Melanocyte of skin (primary cell): ENCODE results near the genes DNAH9 and COX10.

DNA sequence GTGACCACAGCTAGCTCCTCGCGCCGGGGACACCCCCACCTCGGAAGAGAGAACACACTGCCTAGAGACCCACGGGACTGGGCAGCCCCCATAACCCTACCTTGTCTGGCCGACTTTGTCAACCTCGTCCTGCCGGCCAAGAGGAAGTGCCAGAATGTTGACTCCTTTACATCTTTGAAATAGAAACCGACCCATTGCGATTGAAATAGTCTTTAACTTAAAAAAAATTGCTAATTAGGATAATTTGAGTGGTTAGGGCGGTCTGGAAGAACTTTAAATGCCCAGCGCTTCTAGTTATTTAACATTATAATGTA, 403 bp downstream of the ADPRM start:
- CAGE, long polyA plus RNA, 2 experiments: no peak in any of the 2 experiments

GRCh38 chr17:10756684-10757403, 27.0 kb upstream of the TMEM220 start:
- CAGE, long polyA plus RNA, 2 experiments: no peak in any of the 2 experiments

DNA sequence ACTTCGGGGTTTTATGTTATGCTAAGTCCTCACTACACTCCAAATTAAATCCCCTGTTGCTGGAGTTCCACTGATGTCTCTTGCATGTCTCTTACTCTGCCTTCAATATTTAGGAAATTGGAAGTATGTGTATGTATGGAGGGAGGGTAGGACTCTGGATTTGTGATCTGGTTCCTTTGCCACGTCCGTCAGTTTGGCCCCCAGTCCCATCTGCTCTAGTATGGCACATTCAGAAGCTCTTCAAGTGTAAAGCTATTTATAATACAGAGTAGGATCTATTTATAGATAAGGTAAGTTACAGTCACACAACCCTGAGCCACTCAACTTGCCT, 19.1 kb downstream of the TMEM238L start:
- CAGE, long polyA plus RNA, 2 experiments: no peak in any of the 2 experiments

GRCh38 chr17:10812561-10813077, 8.7 kb upstream of the TMEM238L start:
- CAGE, long polyA plus RNA, 2 experiments: no peak in any of the 2 experiments

GRCh38 chr17:11598171-11598783, at the start of gene DNAH9:
Gene DNAH9 (plus strand): TSS chr17:11598470.
- CAGE, long polyA plus RNA, 2 experiments: no peak in any of the 2 experiments

DNA sequence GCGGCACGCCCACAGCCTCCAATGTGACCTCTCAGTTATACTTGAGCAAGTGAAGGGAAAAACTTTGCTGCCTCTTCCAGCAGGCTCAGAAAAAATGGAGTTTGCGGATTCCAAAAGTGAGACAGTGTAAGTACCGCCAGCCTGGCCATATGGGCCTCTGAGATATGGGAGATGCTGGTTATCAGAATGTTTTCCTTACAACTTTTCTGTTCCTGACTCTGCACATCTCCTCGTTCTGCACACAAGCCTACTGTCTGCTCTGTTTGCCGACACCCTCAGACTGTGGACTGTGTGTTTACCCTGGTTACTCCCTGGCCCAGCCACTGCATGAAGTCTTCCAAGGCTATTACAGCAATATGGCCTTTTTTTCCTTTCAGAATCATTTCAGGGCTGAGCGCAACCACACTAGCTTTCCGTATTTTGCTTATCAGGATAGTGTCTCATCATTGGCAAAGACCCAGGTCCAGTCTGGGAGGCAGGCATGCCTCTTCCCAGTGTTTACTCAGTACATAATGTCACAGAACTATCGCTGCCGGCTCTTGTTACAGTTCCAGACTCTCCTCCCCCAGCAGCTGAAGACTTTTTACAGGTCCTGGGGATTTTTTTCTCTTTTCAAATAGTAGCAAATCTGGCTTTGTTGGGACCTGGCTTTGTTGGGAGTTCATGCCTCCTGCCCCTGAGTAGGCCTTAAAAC, 10.1 kb downstream of the DNAH9 start:
- CAGE, long polyA plus RNA, 2 experiments: no peak in any of the 2 experiments

DNA sequence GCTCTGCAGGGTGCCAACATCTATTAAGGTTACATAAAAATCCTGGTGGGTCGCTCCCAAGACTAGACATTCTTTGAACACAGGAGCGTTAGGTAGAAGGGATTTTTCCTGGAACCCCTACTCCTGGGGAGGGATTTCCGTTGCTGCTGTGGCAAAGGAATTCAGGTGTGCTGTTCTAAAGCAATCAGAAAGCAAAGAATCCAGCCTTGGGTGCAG, 1.3 kb downstream of the ARHGAP44 start:
- CAGE, long polyA plus RNA, 2 experiments: no peak in any of the 2 experiments

DNA sequence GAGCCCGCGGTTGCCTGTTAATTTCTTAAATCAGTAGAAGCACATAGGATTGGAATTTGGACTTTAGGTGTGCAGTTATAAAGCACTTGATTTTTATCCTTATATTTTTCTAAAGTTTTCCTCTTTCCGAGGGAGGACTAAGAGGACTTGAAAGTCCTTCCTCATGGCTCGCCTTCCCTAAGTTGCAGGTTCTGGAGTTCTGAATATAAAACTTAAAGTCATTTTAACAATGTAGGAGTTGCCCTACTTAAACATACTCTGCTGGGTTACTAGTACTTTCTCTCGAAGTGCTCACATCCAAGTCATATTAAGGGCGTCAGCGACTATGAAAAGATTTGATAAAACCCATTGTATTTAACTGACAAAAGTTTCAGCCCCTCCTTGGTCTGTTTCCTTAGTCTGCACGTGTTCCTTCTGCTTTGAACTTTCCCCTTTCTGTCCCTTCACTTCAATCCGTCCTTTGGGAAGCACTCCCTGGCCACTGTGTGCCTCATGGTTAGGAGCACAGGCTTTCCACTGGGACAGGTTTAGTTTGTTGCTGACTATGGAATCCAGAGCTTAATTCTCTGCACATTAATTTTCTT, 3.3 kb downstream of the ARHGAP44 start:
- CAGE, long polyA plus RNA, 2 experiments: no peak in any of the 2 experiments

GRCh38 chr17:12815424-12816221, 26.3 kb downstream of the ARHGAP44 start:
- CAGE, long polyA plus RNA, 2 experiments: no peak in any of the 2 experiments

DNA sequence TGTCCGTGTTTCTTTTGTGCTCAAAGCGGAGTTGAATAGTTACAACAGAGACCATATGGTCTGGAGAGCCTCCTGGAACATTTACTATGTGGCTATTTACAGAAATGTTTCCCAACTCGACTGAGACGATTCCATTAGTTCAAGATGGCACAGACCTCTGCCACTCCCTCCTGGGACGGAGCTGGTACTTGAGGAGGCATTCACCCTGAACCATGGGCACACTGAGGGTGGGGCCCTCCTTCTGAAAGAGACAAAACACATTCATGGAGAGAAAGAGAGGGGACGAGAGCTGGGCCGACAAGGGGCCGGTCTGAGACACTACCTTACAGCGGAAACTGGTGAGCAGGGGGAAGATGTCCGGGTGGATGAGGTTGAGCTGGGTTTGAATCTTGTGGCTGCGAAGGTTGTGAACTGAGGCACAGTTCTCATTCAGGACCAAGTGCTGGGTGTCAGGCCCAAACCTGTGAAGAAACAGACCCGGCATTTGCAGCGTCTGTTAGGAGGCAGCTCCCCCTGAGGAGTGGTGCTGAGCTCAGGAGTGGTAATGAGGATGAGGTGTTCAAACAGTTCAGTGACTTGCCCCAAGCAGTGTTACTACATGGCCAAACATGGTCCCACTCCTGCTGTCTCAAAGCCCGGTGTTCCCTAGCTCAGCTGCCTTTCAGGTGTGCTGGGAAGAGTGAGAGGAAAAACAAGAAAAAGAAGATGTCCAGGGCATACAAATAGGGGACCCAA, 15.5 kb downstream of the ELAC2 start:
- CAGE, long polyA plus RNA, 2 experiments: no peak in any of the 2 experiments

DNA sequence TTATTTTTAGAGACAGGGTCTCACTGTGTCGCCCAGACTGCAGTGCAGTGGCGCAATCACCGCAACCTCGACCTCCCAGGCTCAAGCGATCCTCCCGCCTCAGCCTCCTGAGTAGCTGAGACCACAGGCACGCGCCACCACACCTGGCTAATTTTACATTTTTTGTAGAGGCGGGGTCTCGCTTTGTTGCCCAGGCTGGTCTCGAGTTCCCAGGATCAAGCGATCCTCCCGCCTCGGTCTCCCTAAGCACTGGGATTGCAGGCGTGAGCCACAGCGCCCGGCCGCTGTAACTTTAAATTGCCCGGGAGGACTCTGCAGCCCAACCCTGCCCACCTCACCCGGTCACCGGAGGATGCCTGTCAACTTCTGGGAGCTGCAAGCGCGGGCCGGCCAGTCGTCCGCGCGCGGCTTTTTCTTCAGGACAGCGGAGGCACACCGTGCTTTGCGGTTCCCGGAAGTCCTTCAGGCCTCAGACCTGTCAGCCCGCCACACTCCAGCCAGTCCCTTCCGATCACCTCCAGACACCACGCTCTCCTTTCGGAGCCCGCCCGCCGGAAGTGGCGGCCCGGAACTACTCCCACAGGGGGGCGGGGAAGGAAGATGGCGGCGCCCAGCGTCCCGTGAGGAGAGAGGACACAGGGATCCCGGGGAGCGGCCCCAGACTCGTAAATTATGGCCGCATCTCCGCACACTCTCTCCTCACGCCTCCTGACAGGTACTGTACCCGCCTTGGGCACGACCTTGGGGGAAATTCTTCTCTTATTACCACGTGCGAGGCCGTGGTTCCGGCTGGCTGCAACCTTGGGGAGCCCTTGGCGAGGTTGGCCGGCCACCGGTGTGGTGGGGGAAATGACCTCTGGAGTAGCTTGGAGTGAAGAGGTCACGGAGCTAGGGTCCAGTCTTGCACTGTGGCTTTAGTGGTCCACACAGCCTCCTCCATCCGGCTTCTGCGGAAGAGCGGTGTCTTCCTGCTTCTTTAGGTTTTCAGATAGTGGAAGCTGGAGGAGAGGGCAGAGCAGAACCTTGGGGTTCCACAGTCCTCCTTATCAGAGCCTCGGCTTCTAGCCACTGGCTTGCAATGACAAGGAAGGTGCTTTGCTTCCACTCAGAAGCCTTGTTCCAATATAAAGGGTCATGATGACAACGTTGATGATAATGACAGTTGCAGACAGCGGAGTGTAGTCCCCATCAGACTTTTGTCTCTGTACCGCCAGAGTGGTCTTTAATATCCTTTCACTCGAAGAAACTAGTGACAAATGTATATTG, at the start of gene COX10:
Gene COX10, plus strand, starts transcription at position 571 of the 1,266 bp plus-strand sequence.
- CAGE, long polyA plus RNA, 2 experiments: no peak in any of the 2 experiments

DNA sequence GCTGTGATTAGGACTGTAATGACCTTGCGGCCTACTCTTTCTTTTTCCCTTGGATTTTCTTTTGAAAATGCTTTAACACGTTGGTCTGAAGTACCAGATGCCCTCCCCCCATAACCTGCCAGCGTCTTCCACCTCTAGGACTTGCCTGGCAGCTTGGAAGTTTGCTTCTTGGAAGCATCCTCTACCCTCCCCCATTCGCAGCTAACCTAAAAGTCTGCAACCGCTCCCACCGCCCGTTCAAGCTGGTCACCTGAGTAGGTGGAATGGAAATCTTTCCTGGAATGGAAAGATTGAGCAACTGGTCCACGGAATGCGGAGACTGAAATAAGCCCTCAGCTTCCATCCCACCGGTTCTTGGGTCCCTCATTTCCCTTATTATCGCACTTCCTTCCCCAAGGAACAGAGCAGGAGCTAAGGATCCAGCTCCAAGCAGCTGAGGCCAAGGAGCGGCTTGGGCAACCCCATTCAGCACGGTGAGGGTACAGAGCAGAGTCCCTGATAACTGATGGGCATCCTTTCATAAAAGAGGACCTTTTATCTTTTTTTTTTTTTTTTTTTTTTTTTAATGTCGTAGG, 31.5 kb downstream of the HS3ST3B1 start:
- CAGE, long polyA plus RNA, 2 experiments: no peak in any of the 2 experiments

DNA sequence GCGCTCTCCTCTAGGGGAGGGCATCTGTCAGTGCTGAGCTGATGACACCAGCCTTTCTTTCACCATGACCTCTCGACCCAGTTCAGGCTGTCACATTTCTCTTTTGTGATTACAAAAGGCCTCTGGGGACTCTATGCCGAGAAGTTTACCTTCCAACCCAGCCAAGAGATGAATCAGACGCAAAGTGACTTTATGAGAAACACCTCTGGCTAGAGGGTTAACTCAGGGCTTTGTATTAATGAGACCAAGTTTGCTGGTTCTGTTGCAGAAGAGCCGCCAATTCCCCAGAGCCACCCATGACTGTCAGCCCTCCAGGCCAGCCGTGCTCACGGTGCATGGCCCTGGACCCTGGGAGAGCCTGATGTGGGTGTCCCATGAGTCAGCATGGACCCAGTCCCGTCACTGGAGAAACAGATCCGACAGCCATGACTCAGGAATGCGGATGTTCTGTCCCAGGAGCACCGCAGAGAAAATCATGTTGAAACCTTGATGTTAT, 437.2 kb downstream of the HS3ST3B1 start:
- CAGE, long polyA plus RNA, 2 experiments: no peak in any of the 2 experiments

- CAGE, long polyA plus RNA, 2 experiments: no peak in any of the 2 experiments
Measured at GRCh38 chr17:14756421-14756942, 455.6 kb downstream of the HS3ST3B1 start.

- CAGE, long polyA plus RNA, 2 experiments: no peak in any of the 2 experiments
Measured at GRCh38 chr17:15042738-15043095, 222.4 kb downstream of the PMP22 start.

DNA sequence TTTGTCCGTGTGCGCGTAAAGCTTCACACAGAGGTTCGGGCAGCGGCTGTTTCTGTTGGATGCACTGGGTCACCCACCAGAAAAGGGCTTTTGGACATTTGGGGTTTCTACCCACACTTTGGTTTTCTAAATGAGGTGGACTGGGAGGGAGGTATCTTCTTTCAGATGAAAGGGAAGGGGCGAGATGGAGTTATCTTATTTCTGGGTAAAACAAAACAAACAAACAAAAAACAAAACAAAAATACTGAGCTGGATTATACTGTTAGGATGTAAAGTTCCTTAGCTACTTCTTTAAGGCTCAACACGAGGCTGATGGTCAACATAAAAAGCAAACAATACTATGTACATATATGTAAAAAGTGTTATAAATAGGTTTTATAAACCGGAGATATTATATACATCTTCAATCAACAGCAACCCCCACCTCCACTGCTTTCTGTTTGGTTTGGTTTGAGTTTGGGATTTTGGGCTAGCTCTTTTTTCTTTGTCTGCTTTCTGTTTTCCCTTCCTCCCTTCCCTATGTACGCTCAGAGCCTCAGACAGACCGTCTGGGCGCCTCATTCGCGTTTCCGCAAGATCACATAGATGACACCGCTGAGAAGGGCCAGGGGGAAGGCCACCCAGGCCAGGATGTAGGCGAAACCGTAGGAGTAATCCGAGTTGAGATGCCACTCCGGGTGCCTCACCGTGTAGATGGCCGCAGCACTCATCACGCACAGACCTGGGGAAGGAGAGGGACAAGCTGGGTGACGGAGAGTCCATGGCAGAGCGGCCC, 34.6 kb downstream of the PMP22 start:
- CAGE, long polyA plus RNA, 2 experiments: no peak in any of the 2 experiments

DNA sequence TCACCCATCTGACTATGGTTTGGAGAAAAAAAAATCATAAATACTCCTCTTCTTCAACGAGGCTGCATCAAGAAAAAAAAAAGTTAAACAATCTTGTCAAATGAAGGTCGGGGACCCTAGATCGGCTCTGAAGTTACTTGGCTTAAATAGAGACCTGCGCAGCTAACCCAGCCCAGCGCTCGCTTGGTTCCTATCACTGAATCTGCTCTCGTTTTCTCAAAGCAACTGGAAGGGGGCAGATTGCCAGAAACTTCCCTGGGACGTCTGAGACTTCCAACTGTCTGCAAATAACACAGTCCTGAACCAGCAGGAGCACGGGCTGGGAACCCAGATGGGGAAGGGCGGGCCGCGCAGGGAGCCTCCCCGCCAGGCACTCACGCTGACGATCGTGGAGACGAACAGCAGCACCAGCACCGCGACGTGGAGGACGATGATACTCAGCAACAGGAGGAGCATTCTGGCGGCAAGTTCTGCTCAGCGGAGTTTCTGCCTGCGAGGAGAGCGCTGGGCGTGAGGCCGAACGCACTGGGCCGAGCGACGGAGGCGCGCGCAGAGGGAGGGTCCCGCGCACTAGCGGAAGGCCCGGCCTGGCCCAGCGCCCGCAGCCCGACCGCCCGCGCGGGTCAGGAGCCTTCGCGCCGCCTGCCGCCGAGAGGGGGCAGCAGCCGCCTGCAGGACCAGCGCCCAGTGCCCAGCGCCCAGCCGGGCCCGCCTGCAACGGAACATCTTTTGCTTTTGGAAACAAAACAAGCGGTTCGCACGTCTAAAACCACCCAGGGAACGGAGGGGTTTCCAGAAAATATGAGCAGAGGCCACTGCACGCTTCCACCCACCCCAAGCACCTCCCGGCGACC, 4.6 kb downstream of the PMP22 start:
- CAGE, long polyA plus RNA, 2 experiments: no peak in any of the 2 experiments

DNA sequence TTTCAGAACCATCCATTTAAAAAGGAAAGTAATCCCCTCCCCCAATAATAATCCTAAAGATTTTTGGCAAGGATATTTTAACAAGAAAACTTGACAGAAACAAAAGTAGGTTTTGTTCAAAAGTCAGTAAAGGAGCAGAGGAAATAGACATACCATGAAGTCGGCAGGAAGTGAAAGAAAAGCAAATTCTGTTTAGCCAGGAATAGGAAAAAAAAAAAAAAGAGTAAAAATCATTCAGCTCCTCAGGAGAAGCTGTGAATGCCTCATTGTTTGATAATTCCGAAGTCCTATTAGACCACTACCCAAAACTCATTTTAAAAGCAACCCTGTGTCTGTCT, 35.1 kb downstream of the TEKT3 start:
- CAGE, long polyA plus RNA, 2 experiments: no peak in any of the 2 experiments

DNA sequence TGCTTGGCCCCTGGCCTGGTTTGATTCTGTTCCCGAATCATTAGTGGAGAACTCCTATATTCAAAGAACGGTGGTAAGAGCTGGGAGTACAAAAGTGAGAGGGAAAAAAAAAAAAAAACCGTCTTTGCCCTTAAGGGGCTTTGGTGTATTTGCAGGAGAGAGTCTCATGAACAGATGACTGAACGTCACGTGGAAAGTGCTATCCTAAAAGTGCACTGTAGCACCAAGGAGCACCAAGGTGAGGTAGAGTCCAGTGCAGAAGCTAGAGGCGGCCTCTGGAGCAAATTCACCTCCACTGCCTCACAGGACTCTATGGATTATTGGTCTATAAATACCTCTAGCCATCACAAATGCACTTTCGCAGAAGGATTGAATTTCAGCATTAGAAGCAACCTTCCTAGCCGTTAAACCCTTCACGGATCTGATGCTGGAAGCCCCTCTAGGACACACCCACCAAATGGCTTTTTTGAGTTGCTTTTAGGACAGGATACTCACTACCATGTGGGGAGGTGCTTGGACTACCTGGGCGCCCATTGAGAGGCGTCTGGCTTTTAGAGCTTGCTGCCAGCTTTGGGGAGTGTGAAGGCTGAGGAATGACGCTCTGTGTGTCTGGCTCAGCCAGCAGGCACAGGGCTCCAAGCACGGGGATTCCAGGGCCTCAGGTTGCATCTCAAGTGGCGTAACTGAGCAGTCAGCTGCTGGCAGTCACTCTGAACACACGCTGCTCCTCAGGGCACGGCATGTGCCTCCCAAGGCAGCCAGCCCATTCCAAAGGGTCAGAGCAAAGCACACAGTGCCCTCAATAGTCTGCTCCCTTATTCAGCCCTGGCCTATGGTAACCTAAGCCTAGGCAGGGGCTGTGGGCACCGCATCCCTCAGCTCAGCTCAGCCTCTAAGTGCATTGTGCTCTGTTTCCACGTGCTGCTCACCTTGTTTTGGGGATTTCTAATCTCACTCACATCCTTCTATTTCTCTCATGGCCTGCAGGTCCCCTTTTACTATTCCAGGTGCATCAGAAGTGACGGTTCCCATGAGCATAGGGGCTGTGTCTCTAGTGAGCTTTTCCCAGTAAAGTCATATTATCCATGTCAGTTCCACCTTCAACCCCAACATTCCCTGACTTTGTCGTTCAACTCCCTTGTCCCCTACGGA, 52.6 kb downstream of the CDRT4 start:
- CAGE, long polyA plus RNA, 2 experiments: no peak in any of the 2 experiments

- CAGE, long polyA plus RNA, 2 experiments: no peak in any of the 2 experiments
Measured at GRCh38 chr17:15447901-15448701, 19.3 kb downstream of the CDRT4 start.